Endothelial cell of umbilical vein (primary cell): ENCODE data around the genes MZB1 and UBE2D2.

DNA sequence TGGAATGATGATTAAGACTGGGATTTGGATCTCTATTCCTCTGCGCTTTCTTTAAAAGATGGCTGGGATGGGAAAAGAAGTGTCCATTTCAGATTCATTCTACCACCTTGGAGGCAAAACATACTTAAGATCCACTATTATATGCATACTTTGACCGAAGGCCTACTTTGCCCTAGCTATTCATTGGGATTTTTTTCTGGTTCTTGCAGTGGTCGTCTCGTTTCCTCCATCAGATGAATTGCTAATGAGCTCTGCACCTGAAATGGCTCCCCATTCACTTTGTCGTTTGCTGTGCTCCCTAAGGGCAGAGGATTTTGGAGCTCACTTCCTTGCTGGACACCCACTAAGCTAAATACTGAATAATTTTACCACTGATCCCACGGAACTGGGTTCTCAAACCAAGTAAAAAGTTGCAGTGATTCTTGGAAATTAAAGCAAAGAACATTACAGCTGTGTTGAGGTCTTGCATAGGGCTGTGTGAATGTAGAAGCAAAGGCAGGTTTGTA lies 1.9 kb downstream of the KDM3B start:
- PRO-cap = no peak
CAGE:
- cytosol, long polyA minus RNA = no peak
- cytosol, long polyA plus RNA = no peak
- long polyA plus RNA = no peak
- nucleus, long polyA minus RNA = no peak
- nucleus, long polyA plus RNA = no peak

DNA sequence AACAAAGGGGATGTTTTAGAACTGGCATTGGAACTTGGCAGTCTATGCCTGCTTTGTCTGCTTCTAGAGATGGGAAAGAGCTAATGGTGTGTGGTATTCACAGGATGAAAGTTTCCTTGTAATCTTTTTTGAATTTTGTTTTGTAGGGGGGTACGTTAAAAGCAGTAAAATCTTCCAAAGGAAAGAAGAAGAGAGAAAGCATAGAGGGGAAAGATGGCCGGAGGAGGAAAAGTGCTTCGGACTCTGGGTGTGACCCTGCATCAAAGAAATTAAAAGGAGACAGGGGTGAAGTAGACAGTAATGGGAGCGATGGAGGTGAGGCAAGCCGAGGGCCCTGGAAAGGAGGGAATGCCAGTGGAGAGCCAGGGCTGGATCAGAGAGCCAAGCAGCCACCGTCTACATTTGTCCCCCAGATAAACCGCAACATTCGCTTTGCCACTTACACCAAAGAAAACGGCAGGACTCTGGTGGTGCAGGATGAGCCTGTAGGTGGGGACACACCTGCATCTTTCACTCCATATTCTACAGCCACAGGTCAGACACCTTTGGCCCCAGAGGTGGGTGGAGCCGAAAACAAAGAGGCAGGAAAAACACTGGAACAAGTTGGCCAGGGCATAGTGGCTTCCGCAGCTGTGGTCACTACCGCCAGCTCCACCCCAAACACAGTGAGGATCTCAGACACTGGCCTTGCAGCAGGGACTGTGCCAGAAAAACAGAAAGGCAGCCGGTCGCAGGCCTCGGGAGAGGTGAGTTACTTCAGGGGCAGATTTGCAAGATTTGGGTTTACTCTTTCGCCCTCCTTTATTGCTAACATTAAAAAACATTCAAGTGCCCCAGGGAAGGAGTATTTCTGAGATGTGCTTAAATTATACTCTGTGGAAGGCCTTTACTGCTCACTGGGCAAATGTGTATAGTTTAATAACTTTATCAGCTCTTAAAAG lies 33.7 kb downstream of the KDM3B start:
- PRO-cap = no peak
CAGE:
- cytosol, long polyA minus RNA = no peak
- cytosol, long polyA plus RNA = no peak
- long polyA plus RNA = no peak
- nucleus, long polyA minus RNA = start-site peak on the plus strand centred at position 673 of the sequence, 69 bp wide, 22 reads
- nucleus, long polyA plus RNA = no peak

DNA sequence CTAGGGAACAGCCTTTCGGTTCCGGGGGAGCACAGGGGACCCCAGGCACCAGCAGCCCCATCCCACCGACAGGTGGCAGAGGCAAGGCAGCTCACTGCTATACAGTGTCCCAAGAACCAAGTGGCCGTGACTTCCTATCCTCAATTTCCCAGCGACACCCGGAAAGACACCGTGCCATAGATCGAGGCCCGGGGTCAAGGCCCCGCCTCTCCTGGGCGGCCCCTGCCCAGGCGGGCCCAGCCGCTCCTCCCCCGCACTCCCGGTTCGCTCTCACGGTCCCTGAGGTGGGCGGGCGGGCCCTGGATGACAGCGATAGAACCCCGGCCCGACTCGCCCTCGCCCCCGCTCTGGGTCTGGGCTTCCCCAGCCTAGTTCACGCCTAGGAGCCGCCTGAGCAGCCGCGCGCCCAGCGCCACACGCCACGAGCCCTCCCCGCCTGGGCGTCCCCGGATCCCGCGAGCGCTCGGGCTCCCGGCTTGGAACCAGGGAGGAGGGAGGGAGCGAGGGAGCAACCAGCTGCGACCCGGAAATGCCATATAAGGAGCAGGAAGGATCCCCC lies 671 bp upstream of the EGR1 start:
- PRO-cap = bidirectional peak, plus-strand start at position 273 of the sequence, minus-strand start at position 150 of the sequence; bidirectional peak, plus-strand start at position 369 of the sequence, minus-strand start at position 457 of the sequence
CAGE:
- cytosol, long polyA minus RNA = no peak
- cytosol, long polyA plus RNA = no peak
- long polyA plus RNA = no peak
- nucleus, long polyA minus RNA = start-site peak on the minus strand centred at position 448 of the sequence, 33 bp wide, 8 reads
- nucleus, long polyA plus RNA = no peak

GRCh38 chr5:138469083-138469213 lies 3.7 kb downstream of the EGR1 start:
- PRO-cap = no peak
CAGE:
- cytosol, long polyA minus RNA = no peak
- cytosol, long polyA plus RNA = no peak
- long polyA plus RNA = no peak
- nucleus, long polyA minus RNA = no peak
- nucleus, long polyA plus RNA = start-site peak on the plus strand at chr5:138469091-138469267, 42 and 30 reads in 2 replicates

- PRO-cap = no peak
CAGE:
- cytosol, long polyA minus RNA = no peak
- cytosol, long polyA plus RNA = no peak
- long polyA plus RNA = no peak
- nucleus, long polyA minus RNA = no peak
- nucleus, long polyA plus RNA = no peak
Observed at GRCh38 chr5:138492959-138493524, 27.8 kb downstream of the EGR1 start.

DNA sequence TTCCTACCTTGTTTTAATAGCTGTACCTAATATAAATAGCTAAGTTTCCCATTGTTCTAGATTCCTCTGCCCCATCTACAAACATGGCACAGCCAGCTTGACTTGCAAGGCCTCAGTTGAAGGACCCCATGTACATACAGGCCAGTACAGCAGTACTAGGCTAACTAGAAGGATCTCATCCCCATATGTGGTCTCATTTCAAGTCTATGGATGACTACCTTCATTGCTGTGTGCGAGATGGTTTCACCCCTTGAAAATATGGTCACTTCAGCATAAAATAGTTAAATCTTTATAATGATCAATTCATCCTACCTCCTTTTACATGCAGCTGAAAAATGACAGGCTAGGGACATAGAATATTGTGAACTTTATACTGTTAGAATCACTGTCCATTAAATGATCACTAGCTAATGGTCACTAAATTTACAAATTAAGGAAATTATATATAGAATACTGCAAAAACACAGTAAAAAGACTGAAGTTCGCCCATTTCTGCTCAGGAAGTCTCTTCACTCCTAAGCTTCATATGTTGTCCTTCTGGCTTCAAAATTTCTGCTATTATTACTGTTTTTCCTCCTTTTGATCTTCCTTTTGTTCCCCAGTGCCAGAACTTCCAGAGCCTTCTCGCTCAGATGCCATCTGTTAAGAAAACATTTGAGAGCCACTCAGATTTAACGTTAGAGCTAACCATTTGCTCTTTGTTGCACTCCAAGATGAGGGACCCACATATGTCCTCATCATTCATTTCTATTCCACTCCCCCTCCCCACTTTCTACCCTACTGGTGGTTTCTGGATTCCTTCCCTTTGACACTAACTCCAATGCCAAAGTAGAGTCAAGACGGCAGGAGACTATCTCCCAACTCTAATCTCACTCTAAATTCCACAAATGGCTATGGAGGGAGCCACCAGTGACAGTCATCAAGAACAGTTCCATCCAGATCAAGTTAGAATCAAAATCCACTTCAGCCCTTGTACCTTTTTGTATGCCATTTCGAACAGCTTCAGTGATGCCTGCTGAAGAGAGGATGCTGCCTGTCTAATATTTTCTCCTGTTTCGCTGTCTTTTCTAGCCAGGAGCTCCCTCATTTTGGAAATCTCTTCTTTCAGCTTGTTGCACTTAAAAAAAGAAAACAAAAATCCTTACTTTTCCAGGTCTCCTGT lies 12.8 kb upstream of the ETF1 start:
- PRO-cap = no peak
CAGE:
- cytosol, long polyA minus RNA = no peak
- cytosol, long polyA plus RNA = no peak
- long polyA plus RNA = no peak
- nucleus, long polyA minus RNA = no peak
- nucleus, long polyA plus RNA = no peak

GRCh38 chr5:138628512-138628778 lies 53.2 kb upstream of the HSPA9 start:
- PRO-cap = no peak
CAGE:
- cytosol, long polyA minus RNA = no peak
- cytosol, long polyA plus RNA = no peak
- long polyA plus RNA = no peak
- nucleus, long polyA minus RNA = no peak
- nucleus, long polyA plus RNA = no peak

GRCh38 chr5:138725725-138726419 lies 27.4 kb upstream of the CTNNA1 start:
- PRO-cap = no peak
CAGE:
- cytosol, long polyA minus RNA = no peak
- cytosol, long polyA plus RNA = no peak
- long polyA plus RNA = no peak
- nucleus, long polyA minus RNA = no peak
- nucleus, long polyA plus RNA = no peak

- PRO-cap = no peak
CAGE:
- cytosol, long polyA minus RNA = no peak
- cytosol, long polyA plus RNA = no peak
- long polyA plus RNA = no peak
- nucleus, long polyA minus RNA = no peak
- nucleus, long polyA plus RNA = no peak
Observed at GRCh38 chr5:138874713-138875182, 387 bp downstream of the LRRTM2 start.

DNA sequence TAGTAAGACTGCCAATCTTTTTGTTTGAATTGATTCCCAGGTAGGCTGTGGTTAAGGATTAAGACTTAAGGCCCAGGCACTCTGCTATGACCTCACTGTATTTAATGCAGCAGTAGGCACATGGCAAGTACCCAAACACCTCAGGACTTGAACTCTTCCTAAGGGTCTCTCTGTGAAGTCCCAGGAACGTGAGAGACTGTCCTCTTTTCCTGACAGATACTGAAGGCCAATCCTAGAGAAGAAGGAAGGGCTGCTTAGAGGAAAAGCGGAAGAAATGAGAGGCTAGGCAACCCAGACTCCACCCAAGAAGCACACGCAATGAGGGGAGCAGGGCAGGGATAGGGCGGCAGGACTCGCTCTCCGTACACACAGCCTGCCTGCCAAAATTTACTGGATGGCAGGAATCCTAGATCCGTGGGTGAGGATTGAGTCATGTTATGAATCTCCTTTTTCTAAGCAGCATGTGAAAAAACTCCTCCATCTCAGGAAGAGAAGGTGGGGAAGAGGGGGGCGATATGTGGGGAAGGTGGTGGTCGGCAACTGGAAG lies 93.4 kb downstream of the SIL1 start:
- PRO-cap = no peak
CAGE:
- cytosol, long polyA minus RNA = no peak
- cytosol, long polyA plus RNA = no peak
- long polyA plus RNA = no peak
- nucleus, long polyA minus RNA = no peak
- nucleus, long polyA plus RNA = no peak

- PRO-cap = no peak
CAGE:
- cytosol, long polyA minus RNA = no peak
- cytosol, long polyA plus RNA = no peak
- long polyA plus RNA = no peak
- nucleus, long polyA minus RNA = no peak
- nucleus, long polyA plus RNA = no peak
Observed at GRCh38 chr5:139141828-139142186, 56.4 kb downstream of the SIL1 start.

GRCh38 chr5:139284035-139285454 lies 9.0 kb upstream of the MATR3 start:
- PRO-cap = no peak
CAGE:
- cytosol, long polyA minus RNA = no peak
- cytosol, long polyA plus RNA = no peak
- long polyA plus RNA = no peak
- nucleus, long polyA minus RNA = no peak
- nucleus, long polyA plus RNA = no peak

- PRO-cap = no peak
CAGE:
- cytosol, long polyA minus RNA = start-site peak on the plus strand at chr5:139321946-139321992, 148 reads
- cytosol, long polyA plus RNA = no peak
- long polyA plus RNA = no peak
- nucleus, long polyA minus RNA = no peak
- nucleus, long polyA plus RNA = no peak
Observed at GRCh38 chr5:139321670-139322094, 20.0 kb upstream of the PAIP2 start.

DNA sequence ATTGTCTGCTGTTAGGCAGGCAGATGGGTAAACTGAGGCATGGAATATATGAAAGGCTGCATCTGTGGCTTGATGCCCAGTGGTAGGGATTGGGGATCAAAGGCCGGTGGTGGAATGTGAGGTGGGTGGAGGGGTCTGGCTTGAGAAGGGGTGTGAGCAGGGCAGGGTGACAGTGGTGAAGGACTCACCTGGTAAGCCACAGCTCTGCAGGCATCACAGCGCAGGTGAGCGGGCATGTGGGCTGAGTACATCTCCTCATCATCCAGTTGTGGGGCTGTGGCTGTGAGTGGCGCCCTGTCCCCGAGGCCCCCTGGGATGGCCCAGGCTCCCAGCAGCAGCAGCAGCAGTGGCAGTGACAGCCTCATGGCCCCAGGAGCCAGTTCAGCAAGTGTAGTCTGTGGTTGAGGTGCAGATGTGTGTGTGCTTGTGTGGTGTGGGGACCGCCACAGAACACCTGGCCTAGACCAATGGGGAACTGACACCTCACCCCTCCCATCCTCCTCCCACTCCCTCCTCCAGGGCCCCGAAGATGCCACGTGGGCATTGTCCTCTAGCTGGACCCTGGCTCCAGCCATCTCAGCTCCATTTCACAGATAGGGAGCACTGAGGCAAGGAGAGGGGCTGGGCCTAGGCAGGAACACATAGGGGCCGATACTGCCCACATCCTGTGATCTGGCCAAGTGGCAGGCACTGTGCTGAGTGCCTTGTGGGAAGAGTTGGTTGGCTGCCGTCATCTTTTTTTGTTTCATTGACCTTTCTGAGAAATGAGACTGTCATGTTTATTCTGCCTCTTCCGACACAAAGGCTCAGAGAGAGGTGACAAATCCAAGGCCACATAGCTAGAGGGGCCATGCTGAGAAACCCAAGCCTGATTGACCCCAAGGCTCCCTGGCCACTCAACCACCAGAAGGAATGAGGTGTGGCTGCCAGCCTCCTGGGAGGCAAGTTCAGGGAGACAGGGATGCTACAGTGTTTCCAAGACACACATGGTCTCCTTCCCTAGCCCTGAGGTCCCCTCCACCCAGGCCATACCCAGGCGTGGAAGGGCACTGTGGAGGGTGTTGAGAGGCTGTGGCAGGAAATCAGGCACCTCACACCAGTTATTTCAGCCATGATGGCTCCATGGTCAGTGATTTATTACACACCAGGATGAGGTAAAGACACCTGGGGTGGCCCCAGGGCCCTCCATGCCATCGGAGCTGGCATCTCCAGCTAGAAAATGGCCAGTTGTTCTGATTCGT lies at the start of gene MZB1:
Gene MZB1, minus strand, starts transcription at position 422 of the 1,241 bp plus-strand sequence.
- PRO-cap = no peak
CAGE:
- cytosol, long polyA minus RNA = no peak
- cytosol, long polyA plus RNA = no peak
- long polyA plus RNA = no peak
- nucleus, long polyA minus RNA = no peak
- nucleus, long polyA plus RNA = no peak

- PRO-cap = no peak
CAGE:
- cytosol, long polyA minus RNA = no peak
- cytosol, long polyA plus RNA = no peak
- long polyA plus RNA = no peak
- nucleus, long polyA minus RNA = no peak
- nucleus, long polyA plus RNA = no peak
Observed at GRCh38 chr5:139392915-139393661, 1.8 kb downstream of the PROB1 start.

- PRO-cap = no peak
CAGE:
- cytosol, long polyA minus RNA = no peak
- cytosol, long polyA plus RNA = no peak
- long polyA plus RNA = no peak
- nucleus, long polyA minus RNA = no peak
- nucleus, long polyA plus RNA = no peak
Observed at GRCh38 chr5:139415348-139415928, 11.5 kb upstream of the SPATA24 start.

GRCh38 chr5:139561259-139561636 lies at the start of gene UBE2D2:
Gene UBE2D2, plus strand, starts transcription at chr5:139561339.
- PRO-cap = bidirectional peak, plus-strand start at chr5:139561600, minus-strand start at chr5:139561102
CAGE:
- cytosol, long polyA minus RNA = start-site peak on the plus strand at chr5:139561377-139561387, 40 reads
- cytosol, long polyA plus RNA = start-site peak on the plus strand at chr5:139561339-139561393, 130 and 194 reads in 2 replicates
- long polyA plus RNA = no peak
- nucleus, long polyA minus RNA = start-site peak on the plus strand at chr5:139561385-139561417, 143 reads; start-site peak on the minus strand at chr5:139561439-139561487, 9 reads; start-site peak on the plus strand at chr5:139561478-139561515, 78 reads; start-site peak on the plus strand at chr5:139561585-139561600, 28 reads
- nucleus, long polyA plus RNA = no peak

- PRO-cap = no peak
CAGE:
- cytosol, long polyA minus RNA = no peak
- cytosol, long polyA plus RNA = no peak
- long polyA plus RNA = no peak
- nucleus, long polyA minus RNA = no peak
- nucleus, long polyA plus RNA = no peak
Observed at GRCh38 chr5:139566478-139566860, 5.3 kb downstream of the UBE2D2 start.

DNA sequence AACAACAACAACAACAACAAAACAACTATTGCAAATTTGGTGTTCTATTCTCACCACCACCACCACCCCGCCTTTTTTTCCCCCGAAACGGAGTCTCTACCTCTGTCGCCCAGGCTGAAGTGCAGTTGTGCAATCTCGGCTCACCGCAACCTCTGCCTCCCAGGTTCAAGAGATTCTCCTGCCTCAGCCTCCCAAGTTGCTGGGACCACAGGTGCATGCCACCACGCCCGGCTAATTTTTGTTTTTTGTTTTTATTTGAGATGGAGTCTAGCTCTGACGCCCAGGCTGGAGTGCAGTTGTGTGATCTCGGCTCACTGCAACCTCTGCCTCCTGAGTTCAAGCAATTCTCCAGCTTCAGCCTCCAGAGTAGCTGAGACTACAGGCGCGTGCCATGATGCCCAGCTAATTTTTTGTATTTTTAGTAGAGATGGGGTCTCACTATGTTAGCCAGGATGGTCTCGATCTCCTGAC lies 9.2 kb downstream of the UBE2D2 start:
- PRO-cap = no peak
CAGE:
- cytosol, long polyA minus RNA = no peak
- cytosol, long polyA plus RNA = no peak
- long polyA plus RNA = no peak
- nucleus, long polyA minus RNA = no peak
- nucleus, long polyA plus RNA = no peak

DNA sequence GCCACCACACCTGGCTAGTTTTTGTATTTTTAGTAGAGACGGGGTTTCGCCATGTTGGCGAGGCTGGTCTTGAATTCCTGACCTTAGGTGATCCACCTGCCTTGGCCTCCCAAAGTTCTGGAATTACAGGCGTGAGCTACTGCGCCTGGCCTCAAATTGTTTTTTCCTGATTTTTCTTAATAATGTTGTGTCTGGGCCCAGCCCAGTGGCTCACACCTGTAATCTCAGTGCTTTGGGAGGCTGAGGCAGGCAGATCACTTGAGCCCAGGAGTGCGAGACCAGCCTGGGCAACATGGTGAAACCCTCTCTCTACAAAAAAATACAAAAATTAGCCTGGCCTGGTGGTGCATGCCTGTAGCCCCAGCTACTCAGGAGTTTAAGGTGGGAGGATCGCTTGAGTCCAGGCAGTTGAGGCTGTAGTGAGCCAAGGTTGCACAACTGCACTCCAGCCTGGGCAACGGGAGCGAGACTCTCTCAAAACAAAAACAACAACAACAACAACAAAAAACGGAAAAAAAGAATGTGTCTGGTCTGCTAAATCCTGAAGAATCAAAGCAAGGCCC lies 41.1 kb downstream of the UBE2D2 start:
- PRO-cap = no peak
CAGE:
- cytosol, long polyA minus RNA = no peak
- cytosol, long polyA plus RNA = no peak
- long polyA plus RNA = no peak
- nucleus, long polyA minus RNA = no peak
- nucleus, long polyA plus RNA = no peak